Uterus (tissue), 7 donors: Measurements from ENCODE around the gene MTX2.

DNA sequence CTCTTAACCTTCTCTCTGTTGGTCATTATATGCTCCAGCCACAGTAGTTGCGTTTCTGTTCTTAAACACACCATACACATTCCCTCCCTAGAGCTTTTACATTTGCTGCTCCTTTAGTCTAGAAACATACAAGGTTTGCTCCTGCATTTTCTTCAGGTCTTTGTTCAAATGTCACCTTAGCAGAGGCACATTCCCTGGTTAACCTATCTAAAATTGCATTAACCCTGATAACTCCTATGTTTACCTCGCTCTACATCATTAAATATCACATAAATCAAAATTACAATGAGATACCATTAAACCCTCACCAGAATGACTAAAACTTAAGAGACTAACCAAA lies 40.4 kb downstream of the ATF2 start:
- PRO-cap, 4 experiments = no peak in any of the 4 experiments
- RAMPAGE, long total RNA, 2 experiments = no peak in any of the 2 experiments
- RRBS = no CpG with 5 or more reads among the region's 2 CpGs

GRCh38 chr2:175167270-175168072 lies 532 bp downstream of the ATF2 start:
- PRO-cap, 4 experiments = peak in 4 of 4 experiments; most common plus-strand start chr2:175167852 (in 2); most common minus-strand start chr2:175167700 (in 2)
- RAMPAGE, long total RNA, 2 experiments = no peak in any of the 2 experiments
- RRBS = no CpG with 5 or more reads among the region's 47 CpGs

DNA sequence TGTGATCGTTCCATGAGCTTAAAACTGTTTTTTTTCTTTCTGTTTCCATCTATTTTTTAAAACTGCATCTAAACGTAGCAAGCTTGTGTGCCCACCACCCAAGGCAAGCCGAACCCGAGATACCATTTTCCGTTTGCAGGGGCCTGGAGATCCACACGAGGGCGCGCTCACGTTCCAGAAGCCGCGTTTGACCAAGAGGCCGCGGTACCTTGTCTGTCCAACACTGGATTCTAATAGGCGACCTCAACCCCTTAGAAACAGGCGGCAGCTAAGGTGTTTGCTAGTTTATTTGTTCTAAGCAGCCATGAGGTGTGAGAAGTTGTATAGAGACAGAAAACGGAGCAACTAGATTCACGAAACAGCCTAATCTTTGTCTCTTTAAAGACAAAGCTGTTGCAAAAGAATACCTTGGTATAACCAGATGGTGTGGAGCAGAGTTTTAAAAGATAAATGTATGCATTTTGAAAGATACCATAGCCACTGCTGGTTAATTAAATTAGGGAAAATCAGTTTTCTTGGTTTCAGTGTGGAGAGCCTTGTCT lies 4.2 kb downstream of the HOXD11 start:
- PRO-cap, 4 experiments = peak in 4 of 4 experiments; most common plus-strand start position 220 of the sequence (in 4); most common minus-strand start position 121 of the sequence (in 2)
- RAMPAGE, long total RNA, 2 experiments = no peak in any of the 2 experiments
- RRBS = no CpG with 5 or more reads among the region's 17 CpGs

DNA sequence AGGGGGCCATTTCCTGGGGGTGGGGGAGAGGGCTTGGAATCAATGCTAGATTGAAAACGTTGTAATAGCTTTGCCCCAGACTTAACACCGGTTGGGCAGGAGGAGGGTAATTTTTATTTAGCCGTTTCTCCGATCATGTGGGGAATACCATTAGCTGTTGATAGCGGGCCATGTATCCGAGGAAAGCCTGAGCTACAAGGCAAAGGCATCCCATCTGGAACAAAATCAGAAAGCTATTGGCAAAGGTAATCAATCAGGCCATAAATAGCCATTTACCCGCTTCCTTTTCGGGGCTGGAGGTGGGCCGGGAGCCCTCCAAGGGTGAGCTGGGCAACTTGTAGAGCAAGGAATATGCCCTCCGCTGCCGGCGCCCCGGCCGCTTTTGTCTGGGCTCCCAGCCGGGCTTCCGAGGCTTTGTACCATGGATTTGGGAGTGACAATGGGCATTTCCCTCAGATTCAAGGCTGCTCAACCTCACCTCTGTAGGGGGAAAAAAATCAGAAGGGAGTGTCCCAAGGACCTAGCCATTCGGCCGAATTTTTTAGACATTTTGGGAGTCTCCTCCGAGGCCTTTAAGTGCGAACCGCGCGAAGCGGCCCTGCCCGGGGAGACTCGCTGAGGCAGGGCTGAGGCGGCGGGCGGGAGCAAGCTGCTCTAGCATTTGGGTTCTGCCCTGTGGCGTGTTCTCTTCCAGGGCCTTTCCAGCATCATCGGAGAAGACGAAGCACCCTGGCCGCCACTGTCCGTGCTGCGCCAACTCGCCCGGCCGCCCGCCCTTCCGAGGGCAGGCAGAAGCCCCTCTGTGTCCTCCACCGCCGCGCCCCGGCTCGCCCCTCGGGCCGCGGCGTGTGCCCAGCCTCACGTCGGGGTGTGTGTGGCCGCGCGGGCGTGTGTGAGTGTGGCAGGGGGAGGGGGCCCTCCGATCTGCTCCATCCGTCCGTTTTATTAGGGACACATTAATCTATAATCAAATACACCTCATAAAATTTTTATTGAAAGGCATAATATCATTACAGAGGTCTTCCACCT lies 1.0 kb upstream of the HOXD9 start:
- PRO-cap, 4 experiments = peak in 3 of 4 experiments; most common plus-strand start position 553 of the sequence (in 1); most common minus-strand start position 388 of the sequence (in 3)
- RAMPAGE, long total RNA, 2 experiments = no peak in any of the 2 experiments
- RRBS = 4% methylated on average over 11 of the region's 58 CpGs

DNA sequence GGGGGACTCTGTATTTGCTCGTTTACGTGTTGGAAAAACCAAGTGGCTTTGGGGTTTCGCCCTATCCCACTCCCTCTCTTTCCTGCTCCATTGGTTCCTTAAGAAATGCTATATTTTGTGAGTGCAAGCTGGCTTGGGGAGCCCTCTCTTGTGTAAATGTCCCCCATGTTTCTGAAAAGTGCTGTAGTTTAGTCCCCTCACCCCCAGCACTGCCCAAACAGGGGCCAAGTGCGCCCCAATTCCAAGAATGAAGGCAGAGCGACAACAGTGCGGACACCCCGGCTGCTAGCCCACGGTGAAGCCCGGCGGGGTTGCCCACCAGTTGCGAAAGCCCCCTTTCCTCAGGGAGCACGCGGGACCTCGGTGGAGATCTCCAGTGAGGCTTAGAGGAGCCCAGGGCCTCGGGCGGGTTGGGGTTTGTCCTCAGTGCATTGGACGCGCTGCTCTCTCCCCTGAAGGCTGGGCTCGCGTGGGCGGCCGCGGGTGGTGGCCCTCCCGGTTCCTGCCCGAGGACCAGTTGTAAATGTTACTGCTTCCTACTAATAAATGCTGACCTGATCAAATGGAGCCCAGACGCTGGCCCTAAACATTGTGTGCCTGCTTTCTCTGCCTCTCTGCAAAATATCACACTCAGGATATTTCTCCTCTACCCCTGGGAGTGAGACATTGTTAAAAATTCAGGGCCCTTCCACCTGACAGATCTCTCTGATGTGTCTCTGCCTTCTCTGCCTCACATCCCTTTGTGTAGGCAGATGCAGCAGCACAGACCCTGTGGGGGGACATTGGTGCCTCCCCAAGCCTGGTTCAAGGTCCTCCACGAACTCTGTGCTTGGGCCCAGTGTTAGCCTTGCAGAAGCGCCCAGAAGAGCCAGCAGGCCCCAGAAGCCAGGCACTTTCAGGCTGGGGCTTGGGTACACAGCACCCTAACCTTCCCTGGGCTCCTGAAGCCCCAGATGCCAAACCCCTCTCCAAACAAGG lies 2.1 kb downstream of the HOXD9 start:
- PRO-cap, 4 experiments = peak in 2 of 4 experiments; most common plus-strand start position 431 of the sequence (in 1); most common minus-strand start position 332 of the sequence (in 1)
- RAMPAGE, long total RNA, 2 experiments = no peak in any of the 2 experiments
- RRBS = no CpG with 5 or more reads among the region's 28 CpGs

DNA sequence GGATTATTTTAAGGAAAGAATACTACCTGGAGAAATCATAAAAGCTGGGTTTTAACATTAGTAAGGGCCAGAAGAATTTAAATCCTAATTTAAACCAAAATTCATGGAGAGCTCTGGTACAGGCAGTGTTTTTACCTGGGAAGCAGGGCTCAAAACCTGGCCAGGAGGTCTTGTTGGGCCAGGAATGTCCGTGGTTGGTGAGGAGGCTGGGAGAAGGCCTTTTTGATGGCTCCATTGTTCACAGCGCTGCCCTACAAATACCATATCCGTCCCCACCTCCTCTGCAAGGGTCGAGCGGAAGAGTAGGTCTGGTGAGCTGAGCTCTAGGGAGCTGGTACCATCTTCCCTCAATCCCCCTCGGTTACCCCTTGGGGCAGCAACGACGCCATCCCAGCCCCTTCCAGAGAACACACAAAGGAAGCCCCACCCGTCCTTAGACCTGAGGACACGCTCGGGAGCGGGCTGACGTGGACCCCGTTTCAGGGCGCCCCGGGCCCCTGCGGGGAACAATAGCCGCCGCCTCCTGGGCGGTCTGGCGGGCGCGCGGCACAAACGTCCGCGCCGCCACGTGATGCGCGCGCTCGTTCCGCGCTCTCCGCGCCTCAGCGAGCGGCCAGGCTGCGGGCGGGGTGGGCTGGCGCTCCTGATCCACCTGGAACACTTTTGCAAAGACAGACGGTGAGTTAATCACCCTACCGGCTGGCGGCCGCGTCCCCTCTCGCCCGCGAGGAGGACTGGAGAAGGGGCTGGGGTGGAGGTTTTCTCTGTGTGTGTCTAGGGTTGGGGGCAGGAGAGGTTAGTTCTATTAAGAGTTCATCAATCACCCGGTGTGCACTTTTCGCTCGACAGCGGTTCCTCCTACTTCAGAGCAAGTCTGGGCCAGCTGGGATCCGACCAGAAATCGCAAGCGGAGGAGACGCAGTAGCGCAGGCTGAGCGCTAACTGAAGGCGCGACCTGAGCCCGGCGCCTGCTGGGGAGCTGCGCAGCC lies 10.6 kb upstream of the HOXD1 start:
- PRO-cap, 4 experiments = peak in 2 of 4 experiments; most common plus-strand start position 549 of the sequence (in 2); most common minus-strand start position 411 of the sequence (in 1)
- RAMPAGE, long total RNA, 2 experiments = no peak in any of the 2 experiments
- RRBS = 5% methylated on average over 2 of the region's 65 CpGs

GRCh38 chr2:176269076-176270522 lies at the start of gene MTX2:
MTX2 (plus strand) TSS chr2:176269442.
- PRO-cap, 4 experiments = peak in 4 of 4 experiments; most common plus-strand start chr2:176269452 (in 2); most common minus-strand start chr2:176269382 (in 3)
- RAMPAGE, long total RNA, 2 experiments = start-site peak on the plus strand in 1 of 2 experiments, at chr2:176269444-176269470 at its widest, 161 reads per replicate
- RRBS = 2% methylated on average over 10 of the region's 80 CpGs

DNA sequence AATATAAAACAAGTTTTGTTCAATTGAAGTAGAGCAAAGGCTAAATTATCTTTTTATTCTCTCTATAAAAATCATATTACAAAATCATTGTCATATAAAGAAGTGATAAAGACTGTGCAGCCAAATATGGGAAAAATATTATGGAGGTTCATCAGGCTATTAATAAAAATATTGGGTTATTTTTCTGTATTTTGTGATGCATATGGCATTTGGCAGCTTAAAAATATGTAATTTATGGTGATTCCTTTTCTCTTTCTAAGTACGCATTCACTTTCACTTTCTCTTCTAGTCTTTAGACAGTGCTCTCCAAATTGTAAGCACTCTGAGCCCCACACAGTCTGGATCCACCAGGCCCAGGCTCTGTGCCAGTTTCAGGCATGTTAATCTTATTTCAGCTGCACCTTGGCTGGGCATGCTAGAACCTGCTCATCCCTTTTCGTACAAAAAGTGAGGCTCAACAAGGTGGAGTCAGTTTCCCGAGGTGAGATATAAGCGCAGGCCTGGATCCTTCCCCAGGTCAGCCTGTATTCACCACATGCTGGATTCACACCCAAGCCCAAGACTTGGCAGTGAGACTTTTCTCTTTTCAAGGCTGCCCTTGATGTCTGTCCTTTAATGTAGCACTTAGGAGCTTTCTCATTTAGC lies 203.9 kb downstream of the MTX2 start:
- PRO-cap, 4 experiments = peak in 1 of 4 experiments; most common plus-strand start position 320 of the sequence (in 1)
- RAMPAGE, long total RNA, 2 experiments = no peak in any of the 2 experiments
- RRBS = no CpG with 5 or more reads among the region's 4 CpGs

- PRO-cap, 4 experiments = no peak in any of the 4 experiments
- RAMPAGE, long total RNA, 2 experiments = no peak in any of the 2 experiments
- RRBS = no CpG with 5 or more reads among the region's 5 CpGs
Measured at GRCh38 chr2:176805922-176806375, 406.6 kb upstream of the HNRNPA3 start.

- PRO-cap, 4 experiments = no peak in any of the 4 experiments
- RAMPAGE, long total RNA, 2 experiments = no peak in any of the 2 experiments
- RRBS = no CpG with 5 or more reads among the region's 10 CpGs
Measured at GRCh38 chr2:177230893-177232100, 18.7 kb downstream of the HNRNPA3 start.

DNA sequence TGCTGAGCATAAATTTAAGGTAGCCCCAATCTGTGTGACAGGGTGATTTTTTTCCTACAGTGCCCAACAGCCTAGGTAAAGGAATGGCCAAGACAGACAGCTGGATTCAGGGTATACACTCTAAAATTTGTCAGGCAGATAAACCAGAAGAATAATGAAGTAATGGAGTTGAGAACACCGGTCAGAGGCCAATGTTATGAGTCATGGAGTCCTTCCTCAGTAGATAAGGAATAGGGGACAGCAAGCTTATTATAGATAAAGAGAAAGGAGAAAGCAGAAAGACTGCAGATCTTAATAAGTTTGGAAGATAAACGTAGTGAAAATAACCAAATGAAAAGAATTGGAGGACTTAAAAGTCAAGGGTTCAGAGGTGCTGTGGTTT lies 63.5 kb upstream of the NFE2L2 start:
- PRO-cap, 4 experiments = no peak in any of the 4 experiments
- RAMPAGE, long total RNA, 2 experiments = no peak in any of the 2 experiments
- RRBS = no CpG with 5 or more reads among the region's 2 CpGs

- PRO-cap, 4 experiments = no peak in any of the 4 experiments
- RAMPAGE, long total RNA, 2 experiments = no peak in any of the 2 experiments
- RRBS = no CpG with 5 or more reads among the region's 7 CpGs
Measured at GRCh38 chr2:177393342-177393809, 803 bp downstream of the AGPS start.

DNA sequence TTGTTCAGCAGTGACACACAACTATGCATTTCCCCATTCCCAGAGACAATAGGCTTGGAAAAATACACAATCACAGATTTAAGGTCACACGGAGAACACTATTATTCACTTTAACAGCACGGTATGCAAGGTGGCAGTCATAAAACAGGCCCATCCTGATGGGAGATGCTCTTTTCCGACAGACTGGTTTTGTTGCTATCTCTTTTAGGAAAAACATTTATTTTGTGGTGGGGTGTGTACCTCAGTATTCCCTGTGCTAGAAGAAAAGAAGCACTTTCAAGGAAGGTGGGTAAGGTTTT lies 105.9 kb upstream of the TTC30A start:
- PRO-cap, 4 experiments = no peak in any of the 4 experiments
- RAMPAGE, long total RNA, 2 experiments = no peak in any of the 2 experiments
- RRBS = no CpG with 5 or more reads among the region's 3 CpGs

GRCh38 chr2:178125423-178126279 lies 13.4 kb downstream of the RBM45 start:
- PRO-cap, 4 experiments = no peak in any of the 4 experiments
- RAMPAGE, long total RNA, 2 experiments = no peak in any of the 2 experiments
- RRBS = no CpG with 5 or more reads among the region's 6 CpGs

GRCh38 chr2:178480946-178481337 lies 685 bp downstream of the PLEKHA3 start:
- PRO-cap, 4 experiments = peak in 3 of 4 experiments; most common plus-strand start chr2:178481164 (in 1); most common minus-strand start chr2:178481020 (in 2)
- RAMPAGE, long total RNA, 2 experiments = no peak in any of the 2 experiments
- RRBS = no CpG with 5 or more reads among the region's 13 CpGs

DNA sequence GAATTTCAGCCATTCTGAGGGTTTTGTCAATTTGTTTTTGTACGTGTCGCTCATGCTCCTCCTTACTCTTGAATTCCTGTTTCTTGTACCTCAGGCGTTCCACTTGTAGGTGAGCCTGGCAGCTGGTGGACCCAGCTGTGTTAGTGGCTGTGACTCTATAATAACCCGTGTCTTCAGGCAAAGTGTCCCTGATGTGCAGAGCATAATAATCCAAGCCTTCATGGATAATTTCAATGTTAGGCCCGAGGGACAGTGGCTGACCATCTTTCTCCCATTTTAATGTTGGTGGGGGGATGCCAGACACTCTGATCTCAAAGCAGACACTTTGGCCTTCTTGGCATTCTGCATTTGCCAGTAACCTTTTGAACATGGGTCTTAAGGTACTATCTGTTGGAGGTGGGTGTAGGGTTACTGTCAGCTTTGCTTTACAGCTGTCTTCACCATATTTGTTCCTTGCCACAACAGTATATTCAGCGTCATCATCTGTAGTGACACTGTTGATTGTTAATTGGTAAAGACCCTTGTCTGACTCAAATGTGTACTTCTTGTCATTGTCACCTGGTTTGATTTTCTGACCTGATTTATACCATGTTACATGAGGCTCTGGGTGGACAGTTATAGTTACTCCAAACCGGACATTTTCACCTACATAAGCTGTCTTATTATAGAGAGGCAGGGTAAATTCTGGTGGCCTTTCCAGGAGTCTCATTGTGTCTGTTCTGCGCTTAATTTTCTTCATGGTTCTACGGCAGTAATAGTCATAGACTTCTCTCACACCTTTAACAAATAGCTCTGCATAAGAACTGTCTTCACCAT lies 53.1 kb downstream of the PLEKHA3 start:
- PRO-cap, 4 experiments = no peak in any of the 4 experiments
- RAMPAGE, long total RNA, 2 experiments = no peak in any of the 2 experiments
- RRBS = no CpG with 5 or more reads among the region's 9 CpGs

DNA sequence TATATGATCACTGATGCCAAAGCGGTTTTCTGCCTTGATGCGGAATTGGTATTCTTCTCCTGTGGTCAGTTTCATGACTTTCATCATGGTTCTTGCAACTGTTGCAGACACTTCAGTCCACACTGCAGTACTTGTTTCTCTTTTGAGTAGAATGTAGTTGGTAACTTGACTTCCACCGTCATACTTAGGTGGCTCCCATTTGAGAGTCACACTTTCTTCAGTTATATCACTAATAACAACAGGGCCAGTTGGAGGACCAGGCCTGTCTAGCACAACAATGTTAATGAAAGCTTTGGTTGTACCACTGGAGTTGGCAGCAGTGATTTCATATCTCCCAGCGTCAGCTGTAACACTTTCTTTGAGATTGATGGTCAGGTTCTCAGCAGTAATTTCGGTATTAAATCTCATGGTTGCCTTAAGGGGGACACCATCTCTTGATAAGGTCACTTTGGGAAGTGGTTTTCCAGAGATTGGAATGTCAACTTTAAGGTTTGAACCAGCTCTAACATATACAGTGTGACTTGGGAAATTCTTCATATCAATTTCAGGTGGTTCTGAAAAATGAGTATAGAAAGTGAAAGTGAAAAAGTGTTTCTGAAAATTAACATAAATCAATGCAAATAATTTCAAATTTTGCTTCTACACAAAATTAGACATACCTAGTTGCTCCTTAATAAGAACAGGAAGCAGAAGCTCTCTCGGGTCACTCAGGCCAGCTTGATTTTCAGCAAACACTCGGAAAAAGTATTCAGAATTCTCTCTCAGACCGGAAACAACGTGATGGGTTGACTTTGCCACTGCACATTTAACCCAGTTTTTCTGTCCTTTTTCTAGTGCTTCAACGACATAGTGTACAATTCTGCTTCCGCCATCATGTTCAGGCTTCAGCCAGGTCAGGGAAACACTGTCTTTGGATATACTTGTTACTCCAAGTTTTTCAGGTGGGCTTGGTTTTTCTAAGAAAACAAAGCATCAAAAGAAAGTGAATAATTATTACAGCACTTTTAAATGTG lies 77.7 kb downstream of the PLEKHA3 start:
- PRO-cap, 4 experiments = no peak in any of the 4 experiments
- RAMPAGE, long total RNA, 2 experiments = no peak in any of the 2 experiments
- RRBS = no CpG with 5 or more reads among the region's 11 CpGs

- PRO-cap, 4 experiments = no peak in any of the 4 experiments
- RAMPAGE, long total RNA, 2 experiments = no peak in any of the 2 experiments
- RRBS = no CpG with 5 or more reads among the region's 4 CpGs
Measured at GRCh38 chr2:178665055-178665557, 142.1 kb downstream of the TTN start.

- PRO-cap, 4 experiments = no peak in any of the 4 experiments
- RAMPAGE, long total RNA, 2 experiments = no peak in any of the 2 experiments
- RRBS = no CpG with 5 or more reads among the region's 2 CpGs
Measured at GRCh38 chr2:178677566-178678082, 129.6 kb downstream of the TTN start.

DNA sequence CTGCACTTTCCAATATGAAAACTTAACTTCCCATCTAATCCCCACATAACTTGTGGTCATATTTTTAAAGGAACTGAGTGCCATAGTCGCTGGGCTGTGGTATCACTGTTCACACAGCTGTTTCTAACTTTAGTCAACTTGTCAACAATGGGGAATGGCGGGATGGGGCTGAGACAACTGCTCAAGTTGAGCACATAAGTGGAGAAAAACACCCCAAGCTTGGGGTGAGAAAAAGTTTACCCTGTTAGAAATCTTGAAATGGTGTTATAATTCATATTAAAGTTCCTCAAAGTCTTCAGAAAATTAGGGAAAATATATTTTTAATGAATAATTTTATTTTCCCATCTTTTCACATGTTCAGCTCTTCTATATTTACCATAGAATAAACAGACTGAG lies 52.1 kb upstream of the TTN start:
- PRO-cap, 4 experiments = no peak in any of the 4 experiments
- RAMPAGE, long total RNA, 2 experiments = no peak in any of the 2 experiments
- RRBS = no CpG with 5 or more reads among the region's 2 CpGs